NCI-H460 (cell line): Measurements from ENCODE around the genes ADAT2 and SHPRH.

DNA sequence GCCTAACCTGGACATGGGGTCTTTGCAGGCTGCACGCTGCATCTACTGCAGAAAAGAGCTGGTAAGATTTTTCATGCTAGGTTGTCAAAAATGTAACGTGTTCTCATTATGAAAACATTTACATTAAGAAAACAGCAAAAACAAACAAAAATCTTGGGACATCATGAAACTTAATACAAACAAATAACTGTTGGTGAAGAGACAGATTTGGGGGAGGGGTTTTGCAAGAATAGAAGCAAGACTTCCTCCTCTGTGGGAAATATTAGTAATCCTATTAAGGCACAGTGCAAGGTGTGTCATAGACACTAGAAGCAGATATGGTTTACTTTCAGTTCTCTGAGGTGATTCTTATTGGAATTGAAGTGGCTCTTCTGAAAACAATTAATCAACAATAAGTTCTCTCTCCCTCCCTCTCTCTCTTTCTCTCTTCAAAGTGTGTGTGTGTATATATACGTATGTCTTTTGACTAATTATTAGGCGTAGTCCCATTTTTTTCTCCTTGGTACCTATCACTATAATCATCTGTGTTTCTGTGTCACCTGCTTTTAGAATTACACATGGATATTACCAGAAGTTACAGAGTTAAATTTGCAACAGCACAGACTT, 99.9 kb downstream of the HIVEP2 start:
RAMPAGE:
- cytosol, long total RNA = no peak
- long total RNA = no peak
- nucleus, long total RNA = no peak

GRCh38 chr6:142846889-142847555, 98.0 kb downstream of the HIVEP2 start:
RAMPAGE:
- cytosol, long total RNA = no peak
- long total RNA = no peak
- nucleus, long total RNA = no peak

RAMPAGE:
- cytosol, long total RNA = no peak
- long total RNA = no peak
- nucleus, long total RNA = no peak
Measured at GRCh38 chr6:142872442-142872951, 72.5 kb downstream of the HIVEP2 start.

GRCh38 chr6:142948652-142948851, 3.6 kb upstream of the HIVEP2 start:
RAMPAGE:
- cytosol, long total RNA = no peak
- long total RNA = no peak
- nucleus, long total RNA = no peak

RAMPAGE:
- cytosol, long total RNA = no peak
- long total RNA = no peak
- nucleus, long total RNA = no peak
Measured at GRCh38 chr6:143061804-143062126, 1.1 kb downstream of the AIG1 start.

RAMPAGE:
- cytosol, long total RNA = no peak
- long total RNA = no peak
- nucleus, long total RNA = no peak
Measured at GRCh38 chr6:143165649-143166691, 105.3 kb downstream of the AIG1 start.

RAMPAGE:
- cytosol, long total RNA = start-site peak on the minus strand at chr6:143450668-143450702, 186 and 64 reads in 2 replicates; start-site peak on the plus strand at chr6:143450872-143450915, 414 and 213 reads in 2 replicates
- long total RNA = start-site peak on the minus strand at chr6:143450666-143450698, 43 and 128 reads in 2 replicates; start-site peak on the plus strand at chr6:143450804-143450808, 48 and 100 reads in 2 replicates
- nucleus, long total RNA = start-site peak on the minus strand at chr6:143450668-143450698, 299 and 318 reads in 2 replicates
Measured at GRCh38 chr6:143450004-143451022, at the start of gene ADAT2. Gene ADAT2, minus strand, starts transcription at chr6:143450695.

DNA sequence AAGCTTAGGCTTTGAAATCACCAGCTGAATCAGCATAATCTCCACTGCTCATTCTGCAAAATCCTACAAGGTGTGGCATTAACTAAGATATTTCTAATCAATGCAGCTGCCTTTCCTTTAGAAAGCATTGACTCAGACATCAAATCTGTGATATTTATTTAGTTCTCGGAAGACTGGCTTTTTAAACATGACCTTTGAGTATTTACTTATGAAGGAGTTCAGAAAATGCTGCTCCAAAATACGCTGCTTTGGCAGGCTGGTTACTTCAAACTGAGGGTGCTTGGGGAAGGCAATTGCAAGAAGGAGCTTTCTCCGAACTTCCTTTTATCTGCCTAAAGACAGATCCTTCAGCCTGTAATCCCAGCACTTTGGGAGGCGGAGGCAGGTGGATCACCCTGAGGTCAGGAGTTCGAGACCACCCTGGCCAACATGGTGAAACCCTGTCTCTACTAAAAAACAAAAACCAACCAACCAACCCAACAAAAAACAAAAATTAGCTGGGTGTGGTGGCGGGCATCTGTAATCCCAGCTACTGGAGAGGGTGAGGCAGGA, 23.8 kb upstream of the FUCA2 start:
RAMPAGE:
- cytosol, long total RNA = no peak
- long total RNA = no peak
- nucleus, long total RNA = no peak

DNA sequence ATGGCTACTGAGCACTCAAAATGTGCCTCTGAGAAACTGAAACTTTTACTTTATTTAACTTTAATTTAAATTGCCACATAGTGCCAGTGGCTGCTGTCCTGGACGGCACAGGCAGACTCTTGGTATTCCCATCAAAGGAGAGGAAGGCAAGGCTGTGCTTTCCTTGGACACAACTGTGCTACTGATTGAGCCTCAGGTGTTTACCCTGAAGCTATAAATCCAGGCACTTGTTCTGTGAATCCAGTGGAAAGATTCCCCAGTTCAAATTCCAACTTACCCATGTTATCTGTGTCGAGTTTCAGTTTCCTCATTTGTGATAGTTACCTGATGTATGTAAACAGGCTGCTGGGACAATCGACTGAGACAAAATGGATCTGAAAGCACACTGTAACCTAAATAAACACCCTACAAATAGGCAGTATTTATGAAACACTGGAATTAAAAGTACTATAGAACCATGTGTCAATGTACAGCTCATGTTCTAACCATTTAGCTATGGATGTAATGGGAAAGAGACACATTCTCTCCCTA, 57.2 kb downstream of the PLAGL1 start:
RAMPAGE:
- cytosol, long total RNA = no peak
- long total RNA = no peak
- nucleus, long total RNA = no peak

DNA sequence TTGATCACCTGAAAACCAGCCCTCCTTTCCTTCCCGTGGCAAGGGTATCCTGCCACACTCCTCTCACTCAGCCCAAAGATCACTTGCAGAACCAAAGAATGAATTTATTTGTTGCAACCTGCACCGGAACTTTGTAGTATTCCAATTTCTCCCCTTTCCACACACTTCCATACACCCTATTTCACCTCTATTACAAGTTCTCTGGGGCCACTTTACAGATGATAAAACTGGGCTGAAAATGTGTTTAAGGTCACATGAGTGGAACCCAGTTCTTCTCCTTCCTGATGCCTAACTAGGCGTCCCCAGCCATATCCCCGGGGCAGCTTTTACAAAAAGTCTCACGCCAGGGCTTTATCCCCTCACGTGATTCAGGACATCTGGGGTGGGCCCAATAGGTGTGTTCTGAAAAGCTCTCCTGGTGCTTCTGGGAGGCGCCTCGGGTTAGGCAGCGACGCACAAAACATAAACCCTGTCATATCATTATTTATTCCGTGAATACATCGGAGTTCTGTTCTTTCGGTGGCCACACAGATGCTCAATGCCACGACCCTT, 32.2 kb downstream of the SF3B5 start:
RAMPAGE:
- cytosol, long total RNA = no peak
- long total RNA = no peak
- nucleus, long total RNA = no peak

GRCh38 chr6:144065131-144065415, 30.3 kb downstream of the SF3B5 start:
RAMPAGE:
- cytosol, long total RNA = no peak
- long total RNA = no peak
- nucleus, long total RNA = no peak

GRCh38 chr6:144150635-144151681, 641 bp downstream of the STX11 start:
RAMPAGE:
- cytosol, long total RNA = no peak
- long total RNA = no peak
- nucleus, long total RNA = no peak

DNA sequence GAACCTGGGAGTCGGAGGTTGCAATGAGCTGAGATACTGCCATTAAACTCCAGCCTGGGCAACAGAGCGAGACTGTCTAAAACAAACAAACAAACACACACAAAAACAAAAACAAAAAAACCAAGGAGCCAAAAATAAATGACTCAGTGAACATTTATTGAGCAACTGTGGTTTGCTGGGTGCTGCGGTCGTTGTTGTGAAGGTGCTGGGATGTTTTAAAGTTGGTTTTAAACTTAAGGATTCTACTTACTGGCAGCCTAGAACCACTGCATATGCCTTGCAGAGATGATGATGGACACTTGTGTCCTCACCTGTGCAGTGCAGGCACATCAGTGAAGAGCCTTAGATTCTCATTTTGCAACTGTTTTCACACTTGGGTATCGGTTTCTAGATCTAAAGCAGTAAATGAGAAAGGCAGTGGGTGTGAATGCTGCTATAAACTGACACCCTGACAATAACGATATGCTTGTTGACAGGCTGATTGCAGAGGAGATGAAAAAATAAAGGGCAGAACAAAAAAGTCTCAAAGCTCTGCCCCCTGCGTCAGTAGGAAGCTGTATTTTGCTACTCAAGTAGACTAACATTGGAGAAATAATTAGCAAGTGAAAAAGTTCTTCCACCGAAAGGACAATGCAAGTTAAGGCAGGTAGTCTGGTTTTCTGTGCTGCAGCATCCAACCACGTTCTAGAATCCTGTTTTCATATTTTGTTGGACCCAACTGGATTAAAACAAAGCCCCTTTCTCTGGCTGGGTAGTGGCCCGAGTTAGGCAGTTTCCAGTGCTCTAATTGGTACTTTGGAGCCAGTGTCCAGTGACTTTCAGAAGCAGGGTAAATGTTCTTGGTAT, 68.9 kb downstream of the UTRN start:
RAMPAGE:
- cytosol, long total RNA = no peak
- long total RNA = no peak
- nucleus, long total RNA = no peak

DNA sequence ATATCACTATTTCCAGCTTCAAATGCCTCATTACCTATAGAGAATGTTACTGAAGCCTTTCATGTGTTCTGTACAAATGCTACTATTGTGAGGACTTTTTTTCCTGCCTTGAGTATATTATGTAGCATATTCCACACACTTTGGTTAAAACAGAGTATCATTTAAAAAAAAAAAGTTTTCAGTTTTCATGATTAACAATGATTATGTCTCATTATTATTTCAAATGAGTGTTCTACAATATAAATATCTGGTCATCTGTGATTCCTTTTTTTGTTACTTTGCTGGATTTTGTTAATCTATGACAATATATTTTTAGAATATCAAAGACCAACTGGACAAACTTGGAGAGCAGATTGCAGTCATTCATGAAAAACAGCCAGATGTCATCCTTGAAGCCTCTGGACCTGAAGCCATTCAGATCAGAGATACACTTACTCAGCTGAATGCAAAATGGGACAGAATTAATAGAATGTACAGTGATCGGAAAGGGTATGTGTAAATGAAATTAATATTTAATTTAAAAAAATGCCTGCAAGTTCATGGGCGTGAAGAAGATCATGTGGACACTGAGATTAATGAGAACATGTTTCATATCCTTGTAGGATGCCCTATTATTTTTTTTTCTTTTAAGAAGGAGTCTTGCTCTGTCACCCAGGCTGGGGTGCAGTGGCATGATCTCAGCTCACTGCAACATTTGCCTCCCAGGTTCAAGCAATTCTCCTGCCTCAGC, 237.7 kb downstream of the UTRN start:
RAMPAGE:
- cytosol, long total RNA = no peak
- long total RNA = no peak
- nucleus, long total RNA = no peak

DNA sequence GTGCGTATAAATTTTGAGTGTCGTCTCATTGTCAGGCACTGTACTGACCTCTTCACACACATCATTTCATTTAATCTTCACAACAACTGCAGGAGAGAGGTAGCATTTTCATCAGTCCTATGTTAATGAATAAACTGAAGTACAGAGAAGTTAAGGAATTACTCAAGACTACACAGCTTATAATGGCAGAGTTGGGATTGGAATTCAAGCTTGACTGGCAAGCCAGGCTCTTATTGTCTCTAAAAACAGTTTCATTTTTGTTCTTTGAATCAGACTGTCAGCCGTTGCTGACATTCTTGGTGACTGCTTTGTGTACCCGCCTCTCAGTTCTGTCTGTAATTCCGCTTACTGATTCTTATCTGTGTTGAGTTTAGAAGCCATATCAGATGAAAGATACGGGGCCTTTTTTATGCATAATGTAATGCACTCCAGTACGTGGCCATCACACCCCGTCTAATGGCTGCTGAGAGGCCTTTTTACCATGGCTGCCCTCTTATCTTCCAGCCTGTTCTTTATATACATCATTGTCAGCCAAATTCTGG, 275.0 kb downstream of the UTRN start:
RAMPAGE:
- cytosol, long total RNA = no peak
- long total RNA = no peak
- nucleus, long total RNA = no peak

RAMPAGE:
- cytosol, long total RNA = no peak
- long total RNA = no peak
- nucleus, long total RNA = no peak
Measured at GRCh38 chr6:144734684-144735519, 449.8 kb downstream of the UTRN start.

GRCh38 chr6:144897398-144897943, 612.3 kb downstream of the UTRN start:
RAMPAGE:
- cytosol, long total RNA = no peak
- long total RNA = no peak
- nucleus, long total RNA = no peak

GRCh38 chr6:145963504-145964701, at the start of gene SHPRH:
Gene SHPRH, minus strand, starts transcription at chr6:145964358.
RAMPAGE:
- cytosol, long total RNA = start-site peak on the minus strand at chr6:145964340-145964359, 54 and 54 reads in 2 replicates
- long total RNA = no peak
- nucleus, long total RNA = start-site peak on the minus strand at chr6:145964317-145964369, 450 and 73 reads in 2 replicates

DNA sequence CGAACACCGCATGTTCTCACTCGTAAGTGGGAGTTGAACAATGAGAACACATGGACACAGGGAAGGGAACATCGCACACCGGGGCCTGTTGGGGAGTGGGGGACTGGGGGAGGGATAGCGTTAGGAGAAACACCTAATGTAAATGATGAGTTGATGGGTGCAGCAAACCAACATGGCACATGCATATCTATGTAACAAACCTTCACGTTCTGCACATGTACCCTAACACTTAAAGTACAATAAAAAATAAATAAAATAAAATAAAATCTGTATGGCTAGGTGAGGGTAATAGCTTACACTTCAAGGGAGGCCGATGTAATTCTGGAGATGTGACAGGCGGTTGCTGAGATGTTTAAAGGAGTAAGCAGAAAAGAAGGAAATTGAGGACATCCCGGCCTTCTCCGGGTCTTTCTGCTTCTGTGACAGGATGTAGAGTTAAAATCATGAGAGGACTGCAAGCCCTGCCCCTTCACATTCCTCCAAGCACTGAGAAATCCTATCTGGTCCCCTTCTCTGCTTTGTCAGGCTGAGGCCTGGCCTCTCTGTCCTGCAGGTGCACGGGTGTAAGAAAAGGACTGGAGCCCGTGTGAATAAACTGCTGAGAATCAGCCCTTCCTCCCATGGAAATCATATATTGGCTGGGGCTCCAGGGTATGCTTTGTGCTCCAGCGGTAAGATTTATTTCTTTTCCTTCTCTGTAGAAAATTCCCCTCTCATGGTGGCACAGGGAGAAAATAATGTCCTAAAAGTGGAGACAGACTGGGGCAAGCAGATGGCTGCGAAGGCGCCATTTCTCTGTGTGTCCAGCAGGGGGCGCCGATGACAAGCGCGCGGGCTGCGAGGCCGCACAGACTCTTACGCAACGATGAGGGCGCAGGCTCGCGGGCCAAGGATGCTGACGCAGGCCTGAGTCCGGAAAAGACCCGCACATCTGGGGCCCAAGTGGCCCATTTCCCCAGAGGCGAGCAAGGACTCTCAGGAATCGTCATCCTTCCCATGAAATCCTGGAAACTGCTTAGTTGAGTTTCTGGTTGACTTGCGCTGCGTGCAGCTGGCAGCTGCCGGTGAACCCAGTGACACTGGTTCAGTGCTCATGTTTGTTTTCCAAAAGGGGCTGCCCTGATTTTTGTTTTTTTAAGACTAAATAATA, 258.4 kb downstream of the ADGB start:
RAMPAGE:
- cytosol, long total RNA = no peak
- long total RNA = no peak
- nucleus, long total RNA = no peak

GRCh38 chr6:146887300-146887640, 288.5 kb downstream of the ADGB start:
RAMPAGE:
- cytosol, long total RNA = no peak
- long total RNA = no peak
- nucleus, long total RNA = no peak